ENCODE results near the genes PIAS1 and GLCE.

GRCh38 chr15:67130829-67131373 is 65.5 kb downstream of the SMAD3 start:
- PRO-cap = no peak

- PRO-cap = no peak
These were observed 88.7 kb downstream of the SMAD3 start for GRCh38 chr15:67153819-67154705.

DNA sequence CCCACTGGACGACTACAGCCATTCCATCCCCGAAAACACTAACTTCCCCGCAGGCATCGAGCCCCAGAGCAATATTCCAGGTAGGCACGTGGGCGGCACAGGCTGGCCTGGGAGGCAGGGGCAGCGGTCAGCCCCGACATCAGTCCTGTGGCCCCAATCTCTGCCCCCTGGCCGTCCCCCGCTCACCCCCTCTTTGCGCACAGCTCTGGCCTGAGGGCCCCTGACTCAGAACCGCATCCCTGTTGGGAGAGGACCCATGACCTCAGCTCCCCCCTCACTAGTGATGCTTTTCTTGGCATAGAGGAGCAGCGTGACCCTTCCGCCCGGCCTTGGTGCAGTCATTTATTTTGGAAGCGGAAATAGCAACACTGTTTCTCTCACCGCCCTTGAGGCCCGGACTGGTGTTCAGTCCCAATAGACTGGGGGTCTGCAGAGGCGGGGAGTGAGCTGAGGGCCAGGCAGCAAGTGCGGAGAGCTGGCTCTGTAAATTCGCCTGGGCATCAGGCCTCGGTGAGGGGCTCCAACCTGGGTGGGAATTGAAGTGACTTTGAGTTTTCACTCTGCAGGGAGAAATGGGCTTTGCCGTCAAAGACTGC is 89.1 kb downstream of the AAGAB start:
- PRO-cap = no peak

- PRO-cap = no peak
These were observed 81.9 kb downstream of the AAGAB start for GRCh38 chr15:67172455-67172998.

DNA sequence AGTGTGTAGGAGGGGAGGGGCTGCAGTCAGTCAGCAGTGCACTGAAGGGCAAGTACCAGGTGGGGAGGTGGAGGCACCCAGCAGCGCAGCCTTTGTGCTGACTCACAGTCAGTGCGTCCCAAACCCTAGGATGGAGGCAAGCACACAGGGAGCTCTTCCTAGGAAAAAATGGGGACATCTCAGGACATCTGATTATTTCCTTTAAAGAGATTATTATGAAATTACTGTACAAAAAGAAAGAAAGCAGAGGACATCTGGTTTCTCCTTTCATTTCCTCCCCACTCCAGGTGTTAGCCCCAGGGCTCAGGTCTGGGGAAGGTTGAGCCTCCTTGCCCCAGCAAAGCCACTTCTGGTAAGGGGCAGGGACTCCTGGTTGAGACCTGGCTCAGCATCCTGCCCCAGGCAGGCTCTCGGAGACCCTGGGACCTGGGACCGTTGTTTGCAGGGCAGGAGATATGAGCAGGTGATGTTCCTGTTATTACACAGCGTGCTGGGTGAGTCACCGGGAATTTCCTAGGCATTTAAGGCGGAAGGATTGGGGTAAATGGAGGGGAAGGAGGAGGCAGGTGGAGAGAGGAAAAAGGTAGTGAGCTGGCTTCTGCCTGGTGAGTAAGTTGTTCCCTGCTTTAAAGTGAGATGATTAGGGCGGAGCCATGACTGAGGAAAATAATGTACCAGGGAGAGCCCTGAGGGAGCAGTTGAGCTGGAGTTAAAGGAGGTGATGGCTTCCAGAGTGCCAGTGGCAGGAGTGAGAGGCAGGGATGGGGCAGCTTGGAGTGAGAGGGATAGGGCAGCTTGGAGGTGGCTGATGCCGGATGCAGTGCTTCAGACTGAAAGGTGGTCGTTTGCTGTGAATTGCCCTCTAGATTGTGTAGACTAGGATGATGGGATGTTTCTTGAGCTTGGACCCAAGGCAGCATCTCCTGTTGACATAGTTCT is 79.6 kb downstream of the AAGAB start:
- PRO-cap = bidirectional peak, plus-strand start at position 697 of the sequence, minus-strand start at position 428 of the sequence

DNA sequence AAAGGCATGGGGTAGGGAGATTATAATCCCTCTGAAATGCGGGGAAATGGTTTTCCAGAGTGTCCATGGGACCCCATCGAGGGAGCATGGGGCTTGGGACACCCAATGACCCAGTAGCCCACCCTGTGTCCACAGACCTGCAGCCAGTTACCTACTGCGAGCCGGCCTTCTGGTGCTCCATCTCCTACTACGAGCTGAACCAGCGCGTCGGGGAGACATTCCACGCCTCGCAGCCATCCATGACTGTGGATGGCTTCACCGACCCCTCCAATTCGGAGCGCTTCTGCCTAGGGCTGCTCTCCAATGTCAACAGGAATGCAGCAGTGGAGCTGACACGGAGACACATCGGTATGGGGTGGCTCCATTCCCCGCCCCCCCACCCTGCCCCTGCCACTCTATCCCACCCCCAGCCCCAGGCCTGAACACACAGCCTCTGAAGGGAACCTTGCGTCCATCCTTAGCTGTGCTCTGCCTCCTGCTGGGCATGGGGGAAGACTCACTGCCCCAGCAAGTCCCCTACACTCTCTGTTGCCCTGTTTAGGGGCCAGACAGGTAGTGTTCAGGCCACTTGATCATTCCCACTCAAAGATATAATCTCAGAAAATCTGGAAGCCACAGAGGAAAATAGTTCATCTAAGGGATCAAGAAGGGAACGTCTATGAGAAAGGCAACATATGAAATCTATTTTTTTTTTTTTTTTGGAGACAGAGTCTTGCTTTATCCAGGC is 73.2 kb downstream of the AAGAB start:
- PRO-cap = no peak

- PRO-cap = no peak
These were observed 8.1 kb upstream of the PIAS1 start for GRCh38 chr15:68045967-68046388.

- PRO-cap = unidirectional peak, plus-strand start at chr15:68054315
These were observed at the start of gene PIAS1 for GRCh38 chr15:68053844-68054681. PIAS1 (plus strand) TSS chr15:68054315.

DNA sequence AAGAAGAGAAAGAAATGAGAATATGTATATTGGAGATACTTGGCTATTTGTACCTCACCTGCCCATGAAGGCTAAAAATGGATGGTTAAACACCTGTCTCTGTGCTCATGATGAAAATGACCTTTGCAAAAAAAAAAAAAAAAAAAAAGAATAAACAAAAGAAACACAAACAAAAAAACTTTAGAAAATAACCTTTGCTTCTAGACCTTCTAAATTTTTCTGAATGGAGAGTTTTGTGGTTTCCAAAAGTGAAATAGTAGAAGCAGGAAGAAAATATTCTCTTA is 52.1 kb downstream of the PIAS1 start:
- PRO-cap = no peak

- PRO-cap = no peak
These were observed 13.0 kb downstream of the CALML4 start for GRCh38 chr15:68191821-68192761.

DNA sequence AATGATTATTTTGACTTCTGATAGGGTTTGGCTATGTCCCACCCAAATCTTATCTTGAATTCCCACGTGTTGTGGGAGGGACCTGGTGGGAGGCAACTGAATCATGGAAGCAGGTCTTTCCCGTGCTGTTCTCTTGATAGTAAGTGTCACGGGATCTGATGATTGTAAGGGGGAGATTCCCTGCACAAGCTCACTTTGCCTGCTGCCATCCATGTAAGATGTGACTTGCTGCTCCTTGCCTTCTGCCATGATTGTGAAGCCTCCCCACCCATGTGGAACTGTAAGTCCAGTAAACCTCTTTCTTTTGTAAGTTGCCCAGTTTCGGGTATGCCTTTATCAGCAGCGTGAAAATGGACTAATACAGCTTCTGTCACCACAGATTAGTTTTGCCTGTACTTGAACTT is 7.2 kb downstream of the FEM1B start:
- PRO-cap = no peak

- PRO-cap = no peak
These were observed 13.8 kb downstream of the FEM1B start for GRCh38 chr15:68291119-68291891.

DNA sequence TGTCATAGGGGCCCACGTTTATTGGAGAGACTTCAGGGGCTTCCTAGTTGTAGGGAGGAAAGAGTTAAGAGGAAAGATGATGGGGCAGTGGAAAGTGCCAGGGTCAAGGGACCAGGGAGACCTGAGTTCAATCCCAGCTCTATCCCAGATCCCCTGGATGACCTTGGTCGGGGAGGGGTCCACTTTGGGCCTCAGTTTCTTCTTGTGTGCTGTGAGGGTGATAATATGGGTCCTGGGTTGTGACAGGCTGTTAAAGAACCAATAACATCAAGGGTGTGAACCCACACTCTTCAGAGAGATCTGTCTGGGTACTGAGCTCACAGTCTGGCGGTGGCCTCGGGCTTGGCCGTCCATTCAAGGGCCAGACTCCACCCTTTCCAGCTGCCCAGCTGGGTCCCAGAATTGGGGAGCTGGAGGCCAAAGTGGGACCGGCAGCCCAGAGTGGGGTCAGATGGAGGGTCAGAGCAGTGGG is 1.2 kb downstream of the CORO2B start:
- PRO-cap = no peak

- PRO-cap = no peak
These were observed 52.9 kb downstream of the CORO2B start for GRCh38 chr15:68631492-68632232.

DNA sequence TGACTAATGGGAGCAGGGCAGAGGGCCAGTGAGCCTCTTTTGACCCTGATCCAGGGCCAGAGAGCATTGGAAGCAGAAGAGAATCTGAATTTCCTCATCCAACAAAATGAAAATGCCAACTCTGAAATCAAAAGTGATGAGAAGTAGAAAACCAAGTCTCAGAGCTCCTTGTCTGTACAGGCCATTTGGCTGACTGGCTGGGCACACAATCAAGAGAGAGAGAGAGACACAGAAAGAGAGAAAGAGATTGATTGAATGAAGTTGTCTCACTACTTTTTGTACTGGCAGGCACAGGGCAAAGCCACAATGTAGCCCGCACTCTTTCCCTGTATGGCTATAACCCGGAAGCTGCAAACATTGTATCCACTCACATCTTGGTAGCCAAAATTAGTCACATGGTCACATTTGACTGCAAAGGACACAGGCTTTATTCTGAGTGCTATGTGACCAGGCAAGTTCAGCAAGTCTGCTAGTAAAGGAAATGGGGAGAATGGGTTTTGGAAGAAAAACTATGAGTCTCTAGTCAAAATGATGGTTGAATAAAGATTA is 31.5 kb upstream of the GLCE start:
- PRO-cap = unidirectional peak, minus-strand start at position 332 of the sequence

DNA sequence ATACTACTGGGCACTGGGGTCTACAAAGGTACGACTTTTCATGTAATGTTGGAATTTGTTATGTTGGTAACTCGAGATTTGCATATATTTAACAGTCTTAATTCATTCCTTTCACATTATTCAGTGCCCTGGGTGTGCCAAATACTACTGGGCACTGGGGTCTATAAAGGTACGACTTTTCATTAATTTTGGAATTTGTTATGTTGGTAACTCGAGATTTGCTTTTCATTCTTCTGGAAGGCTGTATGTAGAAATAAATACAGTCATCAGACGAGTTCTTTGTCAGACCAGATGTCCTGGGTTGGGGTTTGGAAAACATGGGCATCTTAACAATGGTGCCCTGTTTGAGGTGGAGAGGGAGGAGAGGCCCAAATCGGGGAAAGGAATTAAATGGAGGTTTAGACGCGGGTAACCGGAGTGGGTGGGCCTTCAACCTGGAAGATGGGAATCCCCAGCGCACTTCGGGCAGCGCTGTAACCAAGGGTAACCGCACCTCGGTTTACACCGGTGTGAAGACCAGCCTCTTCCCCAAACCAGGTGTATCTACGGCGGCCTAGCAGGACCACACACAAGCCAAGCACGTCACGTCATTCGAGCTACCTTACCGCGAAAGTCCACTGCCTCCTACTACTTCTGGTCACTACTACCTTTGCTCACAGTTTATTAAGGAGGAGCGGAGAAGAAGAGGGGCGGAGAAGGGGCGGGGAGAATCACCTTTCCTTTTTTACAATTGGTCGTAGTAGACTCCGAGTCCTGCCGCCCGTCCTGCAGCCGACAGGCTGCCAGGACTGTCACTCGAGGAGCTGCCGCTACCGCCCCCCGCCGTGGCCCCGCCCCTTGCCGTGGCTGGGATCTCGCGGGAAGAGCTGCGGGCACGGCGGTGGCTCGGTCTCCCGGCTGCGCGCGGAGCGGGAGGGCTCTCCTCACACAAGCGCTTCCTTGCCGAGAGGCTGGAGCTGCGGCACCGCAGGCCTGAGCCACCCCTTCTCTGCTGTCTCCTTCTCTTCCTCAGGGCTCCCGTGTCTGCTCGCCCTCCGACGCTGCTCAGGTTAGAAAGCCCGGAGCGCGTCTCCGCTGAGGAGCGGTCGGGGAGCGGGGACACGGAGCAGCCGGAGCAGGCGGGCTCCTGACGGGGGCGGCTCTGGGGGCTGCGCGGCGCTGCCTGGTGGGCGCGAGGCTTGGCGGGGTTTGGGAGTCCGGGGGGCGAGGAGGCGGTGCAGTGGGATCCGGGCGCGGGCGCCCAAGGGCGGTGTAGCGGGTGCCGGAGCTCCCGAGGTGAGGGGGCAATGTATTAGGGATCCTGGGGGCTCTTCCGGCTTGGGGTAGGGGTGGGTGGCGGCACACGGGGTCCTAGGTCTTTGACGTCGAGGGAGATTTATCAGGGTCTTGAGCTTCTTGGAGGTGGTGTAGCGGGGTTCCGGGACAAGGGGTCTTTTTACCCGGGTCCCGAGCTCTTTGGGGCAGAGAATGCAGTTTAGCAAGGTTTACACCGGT is at the start of gene GLCE:
GLCE (plus strand) TSS at position 926 of the 1,494 bp plus-strand sequence.
- PRO-cap = bidirectional peak, plus-strand start at position 852 of the sequence, minus-strand start at position 635 of the sequence

GRCh38 chr15:69414512-69415271 is 543 bp downstream of the KIF23 start:
- PRO-cap = unidirectional peak, minus-strand start at chr15:69415018

DNA sequence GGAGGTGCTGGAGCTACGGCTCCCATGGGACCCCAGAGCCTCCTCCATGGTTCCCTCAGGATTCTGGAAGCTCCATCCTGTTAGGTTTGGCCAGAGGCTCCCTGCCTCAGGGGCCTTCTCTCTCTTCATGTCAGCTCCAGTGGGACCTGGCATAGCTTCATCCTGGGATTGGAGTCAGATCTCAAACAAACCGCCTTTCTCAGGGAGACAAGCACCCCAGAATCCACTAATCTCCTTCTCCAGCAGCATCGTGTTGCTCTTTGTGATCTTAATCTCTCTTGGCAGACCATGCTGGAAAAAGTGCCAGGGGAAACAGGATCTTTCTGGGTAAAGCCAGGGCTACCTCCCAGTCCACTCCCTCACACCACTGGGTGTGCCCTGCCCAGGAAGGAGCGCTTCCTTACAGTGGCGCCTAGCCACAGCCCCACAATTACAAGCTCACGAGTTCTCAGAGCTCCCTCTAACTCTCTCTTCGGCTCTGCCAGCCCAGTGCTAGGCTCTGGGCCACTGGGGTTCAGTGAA is 32.2 kb downstream of the RPLP1 start:
- PRO-cap = no peak

- PRO-cap = no peak
These were observed 47.2 kb downstream of the RPLP1 start for GRCh38 chr15:69499888-69500248.

GRCh38 chr15:69561221-69561555 is 108.6 kb downstream of the RPLP1 start:
- PRO-cap = no peak